OVCAR3 (cell line): ENCODE measurements around the gene ZBED5.

DNA sequence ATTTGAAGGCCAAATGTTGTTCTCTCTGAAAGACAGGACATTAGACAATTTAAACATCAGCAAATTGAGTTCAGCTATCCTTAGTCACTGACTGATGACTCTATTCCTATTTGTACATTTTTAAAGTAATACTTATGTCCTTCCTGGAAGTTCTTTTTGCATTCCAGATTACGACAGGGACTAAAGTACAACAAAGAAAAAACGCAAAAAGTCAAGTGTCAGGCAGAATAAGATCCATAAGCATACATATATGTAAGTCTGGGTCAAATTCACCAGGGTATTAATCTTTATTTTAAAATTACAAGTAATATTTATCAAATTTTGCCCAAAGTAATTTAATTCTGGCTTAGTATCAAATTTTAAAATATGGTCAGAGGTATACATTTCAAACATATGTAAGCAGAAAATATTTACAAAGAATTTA lies 175.9 kb downstream of the SBF2 start:
- RRBS = no CpG with 5 or more reads among the region's 2 CpGs

- RRBS = no CpG with 5 or more reads among the region's 9 CpGs
These were observed 1.4 kb upstream of the SBF2 start for GRCh38 chr11:10295146-10296005.

DNA sequence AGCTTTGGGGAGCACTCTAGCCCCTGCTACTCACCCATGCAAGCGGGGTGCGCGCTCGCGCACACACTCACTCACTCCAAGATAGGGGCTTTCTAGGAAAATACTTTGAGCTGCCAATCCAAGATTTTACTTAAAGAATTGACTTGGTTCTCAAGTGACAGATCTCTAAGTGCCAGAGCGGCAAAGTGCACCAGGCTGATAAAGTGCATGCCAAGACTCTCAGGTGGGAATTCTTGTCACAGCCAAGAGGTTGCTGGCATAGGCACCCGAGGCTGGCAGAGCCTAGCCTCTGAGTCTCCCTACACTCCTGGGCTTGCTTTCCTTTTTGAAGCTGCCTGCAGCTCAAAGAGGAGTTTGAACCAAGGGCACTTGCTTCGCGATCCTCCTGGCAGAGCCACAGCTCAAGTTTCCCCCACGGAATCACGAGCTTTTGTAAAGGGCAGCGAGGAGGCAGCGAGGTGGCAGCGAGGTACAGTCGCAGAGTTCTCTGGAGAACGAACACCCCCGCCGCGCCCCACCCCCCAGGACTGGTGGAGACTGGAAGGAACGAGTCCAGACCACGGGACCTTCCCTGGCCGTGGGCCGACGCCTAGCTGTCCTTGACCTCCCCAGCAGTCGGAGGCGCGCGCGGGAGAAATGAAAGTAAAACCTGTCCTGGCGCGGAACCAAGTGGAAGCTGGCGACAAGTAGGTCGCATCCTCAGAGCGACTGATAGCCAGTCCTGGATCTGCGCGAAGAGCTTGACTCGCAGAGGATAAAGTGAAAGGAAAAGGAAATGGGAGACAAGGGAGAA lies 2.4 kb upstream of the ADM start:
- RRBS = no CpG with 5 or more reads among the region's 37 CpGs

- RRBS = no CpG with 5 or more reads among the region's 13 CpGs
These were observed 47.4 kb downstream of the ADM start for GRCh38 chr11:10352182-10352827.

DNA sequence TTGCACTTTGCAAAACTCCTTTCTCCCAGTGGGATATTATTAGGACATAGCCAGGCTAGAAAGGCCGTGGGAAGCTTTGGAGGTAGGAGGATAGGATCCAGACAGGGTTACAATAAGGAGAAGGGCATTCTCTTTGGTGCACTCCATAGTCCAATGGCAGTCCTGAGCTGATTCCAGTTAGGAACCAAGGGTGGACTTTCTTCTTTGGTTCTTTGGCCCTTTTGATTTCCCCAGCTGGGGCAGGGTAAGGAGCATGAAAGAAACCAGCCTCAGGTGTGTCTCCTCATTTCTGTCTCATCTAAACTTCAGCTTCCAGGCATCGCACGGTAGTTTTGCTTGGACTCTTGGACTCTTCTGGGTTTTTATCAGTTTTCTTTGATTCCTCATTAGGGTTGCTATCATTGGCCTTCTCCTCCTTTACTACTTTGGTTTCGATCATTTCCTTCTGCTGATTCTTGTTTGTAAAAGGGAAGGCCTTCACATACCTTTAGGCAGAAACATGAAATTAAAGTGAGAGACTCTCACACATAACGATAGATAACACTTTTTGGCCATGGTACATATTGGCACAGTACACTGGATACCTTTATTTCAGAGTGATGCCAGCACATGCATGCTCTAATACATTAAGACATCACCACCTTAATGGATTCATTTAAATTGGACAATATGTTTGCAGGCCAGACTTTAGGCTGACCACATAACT lies 9.5 kb downstream of the LYVE1 start:
- RRBS = no CpG with 5 or more reads among the region's 5 CpGs

GRCh38 chr11:10580461-10581104 lies 12.1 kb upstream of the LYVE1 start:
- RRBS = no CpG with 5 or more reads among the region's 5 CpGs

DNA sequence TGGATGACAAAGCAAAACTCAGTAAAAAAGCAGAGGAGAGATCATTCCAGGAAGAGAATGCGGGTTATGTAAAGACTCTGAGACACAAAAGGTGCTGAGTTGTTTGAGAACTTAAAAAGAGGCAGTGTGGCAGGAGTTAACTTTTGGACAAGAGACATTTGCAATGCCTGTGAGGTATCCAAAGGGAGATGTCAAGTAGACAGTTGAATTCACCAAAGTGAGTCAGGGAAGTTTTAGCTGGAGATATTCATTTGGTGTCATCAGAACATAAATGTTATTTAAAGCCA lies 14.4 kb upstream of the LYVE1 start:
- RRBS = no CpG with 5 or more reads among the region's 1 CpG

- RRBS = no CpG with 5 or more reads among the region's 5 CpGs
These were observed 20.4 kb upstream of the LYVE1 start for GRCh38 chr11:10588723-10589442.

- RRBS = no CpG with 5 or more reads among the region's 9 CpGs
These were observed 39.0 kb upstream of the LYVE1 start for GRCh38 chr11:10607348-10607911.

- RRBS = no CpG with 5 or more reads among the region's 13 CpGs
These were observed 35.5 kb downstream of the IRAG1 start for GRCh38 chr11:10657971-10658485.

DNA sequence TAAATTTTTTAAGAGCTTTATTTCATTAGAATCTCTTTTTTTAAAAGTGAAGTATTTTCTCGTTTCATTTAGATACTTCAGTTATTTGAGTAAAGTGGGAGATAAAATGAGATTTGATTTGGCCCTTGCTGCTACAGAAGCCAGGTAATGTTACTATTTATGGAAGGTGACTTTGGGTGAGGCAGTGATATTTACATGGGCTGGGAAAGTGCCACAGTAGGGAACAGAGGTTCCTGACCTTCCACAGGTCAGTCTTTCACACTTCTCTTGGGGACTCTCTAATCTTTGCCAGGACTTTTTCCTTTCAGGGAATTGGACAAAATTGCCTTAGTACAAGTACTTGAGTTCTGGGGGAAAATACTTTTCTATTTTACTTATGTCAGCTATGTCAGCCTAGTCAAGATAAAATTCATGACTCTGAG lies 20.4 kb downstream of the CTR9 start:
- RRBS = no CpG with 5 or more reads among the region's 1 CpG

GRCh38 chr11:10778498-10779007 lies 27.5 kb downstream of the CTR9 start:
- RRBS = 98% methylated on average over 4 of the region's 15 CpGs

DNA sequence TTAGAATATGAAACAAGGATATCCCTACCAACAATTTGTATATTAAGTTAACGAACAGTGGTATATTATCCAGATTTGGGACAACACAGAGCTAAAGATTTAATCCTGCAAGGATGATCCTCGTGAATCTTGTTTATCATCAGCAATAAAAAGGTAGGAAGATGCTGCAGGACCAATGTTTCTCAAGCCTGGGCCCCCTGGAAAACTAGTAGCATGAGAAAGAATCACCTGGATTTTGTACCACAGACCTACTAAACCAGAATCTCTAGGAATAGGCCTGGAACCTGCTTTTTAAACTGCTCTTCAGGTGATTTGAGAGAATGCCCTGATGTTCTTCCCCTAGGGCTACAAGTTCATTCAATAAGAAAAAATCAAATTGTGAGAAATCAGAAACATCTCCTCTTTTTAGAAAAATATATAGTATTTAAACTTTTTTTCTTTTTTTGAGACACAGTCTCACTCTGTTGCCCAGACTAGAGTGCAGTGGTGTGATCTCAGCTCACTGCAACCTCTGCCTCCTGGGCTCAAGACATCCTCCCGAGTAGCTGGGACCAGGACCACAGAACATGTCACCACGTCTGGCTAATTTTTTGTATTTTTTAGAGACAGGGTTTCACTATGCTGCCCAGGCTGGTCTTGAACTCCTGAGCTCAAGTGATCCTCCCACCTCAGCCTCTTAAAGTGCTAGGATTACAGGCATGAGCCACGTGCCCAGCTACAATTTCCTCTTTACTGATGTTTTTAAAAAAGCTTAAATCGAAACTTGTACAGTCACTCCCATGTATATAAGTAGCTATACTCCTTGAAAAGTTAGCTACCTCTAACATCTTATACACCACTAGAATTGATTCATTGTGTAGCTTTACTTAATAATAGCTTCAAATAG lies 10.5 kb downstream of the EIF4G2 start:
- RRBS = no CpG with 5 or more reads among the region's 6 CpGs

DNA sequence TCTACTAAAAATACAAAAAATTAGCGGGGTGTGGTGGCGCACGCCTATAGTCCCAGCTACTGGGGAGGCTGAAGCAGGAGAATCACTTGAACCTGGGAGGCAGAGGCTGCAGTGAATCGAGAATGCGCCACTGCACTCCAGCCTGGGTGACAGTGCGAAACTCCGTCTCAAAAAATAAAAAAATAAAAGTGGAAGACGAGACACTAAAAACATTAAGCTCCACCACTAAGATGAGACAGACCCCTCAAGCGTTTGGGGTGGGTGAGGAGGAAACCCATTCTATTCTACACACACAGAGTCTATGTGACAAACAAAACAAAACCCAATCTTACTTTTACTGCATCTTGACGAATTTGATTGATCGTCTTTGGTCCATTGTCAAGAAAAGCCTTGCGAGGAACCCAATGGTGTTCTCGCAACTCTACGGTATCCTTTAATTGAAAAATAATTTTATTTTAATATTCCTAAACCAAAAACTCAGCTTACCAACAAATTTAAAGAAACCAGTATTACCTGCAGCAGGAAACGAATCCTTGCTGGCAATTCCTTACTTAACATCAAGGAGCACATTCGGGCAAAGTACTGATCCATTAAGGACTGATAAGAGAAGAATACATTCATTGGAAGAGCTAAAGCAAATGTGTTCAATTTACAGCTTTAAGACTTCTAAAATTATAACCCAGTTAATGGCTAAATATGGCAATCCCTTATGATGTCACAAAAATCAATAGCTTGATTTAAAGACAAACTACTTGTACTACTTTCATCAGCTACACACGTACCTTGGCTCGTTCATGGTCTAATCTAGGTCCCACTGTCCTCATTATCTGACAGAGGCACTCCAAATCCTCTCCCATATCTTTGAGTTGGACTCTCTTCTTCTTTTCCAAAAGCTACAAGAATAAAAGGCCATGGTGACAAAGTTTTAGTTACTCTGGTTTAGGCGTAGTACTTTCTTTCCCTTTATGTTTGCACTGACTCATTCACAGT lies 5.7 kb downstream of the EIF4G2 start:
- RRBS = no CpG with 5 or more reads among the region's 19 CpGs

- RRBS = no CpG with 5 or more reads among the region's 2 CpGs
These were observed 15.1 kb downstream of the ZBED5 start for GRCh38 chr11:10842791-10843115.

DNA sequence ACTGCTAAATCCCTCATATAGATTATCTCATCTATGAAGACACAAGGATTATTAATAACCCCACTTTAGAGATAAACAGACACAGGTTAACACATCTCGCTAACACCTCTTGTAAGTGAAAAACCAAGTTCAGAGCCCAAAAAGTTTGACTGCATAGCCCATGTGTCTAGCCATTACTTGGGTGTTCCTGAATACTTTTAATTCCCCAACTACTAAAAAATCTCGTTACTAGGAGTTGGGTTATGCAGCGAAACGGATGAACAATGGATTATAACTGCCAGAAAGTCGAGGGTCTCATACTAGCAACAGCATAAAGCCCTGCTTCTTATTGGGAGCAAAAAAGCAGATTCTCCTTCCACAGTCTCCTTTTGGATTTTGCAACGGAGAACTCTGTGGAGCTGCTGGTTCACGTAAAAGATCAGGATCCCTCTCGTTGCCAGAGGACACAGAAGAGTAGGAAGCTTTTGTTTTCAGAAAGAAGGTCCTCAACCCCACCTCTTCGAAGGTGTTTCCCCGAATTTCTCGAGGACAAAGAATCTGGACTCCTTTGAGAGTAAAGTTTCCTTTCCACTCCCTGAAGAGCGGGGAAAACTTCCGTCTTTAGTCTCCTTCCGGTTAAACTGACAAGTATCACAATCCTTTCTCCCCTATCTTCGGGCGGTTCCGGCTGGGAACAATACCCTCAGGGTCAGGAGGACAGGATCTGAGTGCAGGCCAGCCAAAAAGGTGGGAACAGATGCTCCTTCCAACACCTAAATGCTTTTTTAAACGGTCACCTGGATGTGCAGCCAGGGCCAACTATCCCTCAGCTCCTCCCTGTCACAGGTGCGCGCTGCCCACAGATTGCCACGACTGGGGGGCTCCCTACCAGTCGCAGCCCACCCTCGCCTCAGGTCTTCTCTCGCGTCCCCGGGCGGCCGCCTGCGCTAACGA lies 859 bp downstream of the ZBED5 start:
- RRBS = 6% methylated on average over 3 of the region's 30 CpGs

DNA sequence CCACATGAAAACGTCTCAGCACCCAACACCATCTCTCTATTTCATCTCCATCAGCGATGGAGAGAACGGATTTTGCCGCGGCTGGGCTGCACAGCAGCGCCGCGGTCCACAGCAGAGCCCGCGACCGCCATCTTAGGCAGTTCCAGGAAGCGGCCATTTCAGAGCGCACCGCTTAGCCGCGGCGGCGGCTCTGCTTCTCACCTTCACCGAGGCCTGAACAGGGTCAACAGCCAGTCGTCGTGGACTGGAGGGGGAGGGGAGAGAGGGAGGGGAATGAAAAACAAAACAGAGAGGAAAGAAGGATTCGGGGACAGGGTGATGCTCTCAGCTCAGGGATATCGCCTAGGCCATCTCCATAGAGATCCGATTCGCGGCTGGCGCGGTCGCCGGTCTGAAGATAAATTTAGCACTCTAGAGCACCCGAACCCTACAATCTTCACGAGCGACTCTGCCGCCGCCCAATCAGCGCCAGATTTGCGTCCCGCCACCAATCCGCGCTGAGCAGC lies at the start of gene ZBED5:
ZBED5 (minus strand) TSS at position 393 of the 506 bp plus-strand sequence.
- RRBS = no CpG with 5 or more reads among the region's 40 CpGs

- RRBS = no CpG with 5 or more reads among the region's 7 CpGs
These were observed 61.1 kb upstream of the CSNK2A3 start for GRCh38 chr11:11413872-11414885.

- RRBS = no CpG with 5 or more reads among the region's 7 CpGs
These were observed 86.2 kb downstream of the GALNT18 start for GRCh38 chr11:11535384-11536291.

DNA sequence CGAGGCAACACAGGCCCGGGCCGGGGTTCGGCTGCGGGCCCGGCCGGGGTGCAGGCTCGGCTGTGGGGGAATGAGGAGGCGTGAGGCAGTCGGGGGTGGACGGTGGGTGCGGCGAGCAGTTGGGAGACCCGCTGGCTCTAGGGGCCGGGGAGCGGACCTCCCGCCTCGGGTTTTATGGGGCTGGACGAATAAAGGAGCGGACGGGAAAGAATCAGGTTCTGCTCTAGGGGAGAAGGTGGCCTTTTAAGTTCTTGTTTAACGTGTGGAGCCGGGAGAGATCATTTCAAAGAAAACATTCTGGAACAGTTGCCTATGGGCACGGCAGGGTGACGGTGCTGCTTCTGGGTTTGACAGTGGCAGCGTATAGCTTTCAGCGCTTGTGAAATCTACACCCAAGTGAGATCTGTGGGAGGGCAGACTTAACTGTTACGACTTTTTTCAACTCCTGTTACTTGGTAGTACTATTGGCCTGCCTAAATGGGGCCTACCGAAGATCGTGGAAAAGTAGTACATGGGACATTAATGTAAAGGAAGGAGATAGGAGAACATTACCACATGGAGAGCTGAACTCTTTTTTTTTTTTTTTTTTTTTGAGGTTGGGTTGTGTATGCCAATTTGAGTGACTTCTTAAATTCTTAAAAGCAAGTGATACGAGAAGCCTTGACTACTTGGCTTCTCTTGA lies 638 bp downstream of the USP47 start:
- RRBS = 5% methylated on average over 12 of the region's 31 CpGs